ENCODE measurements around the genes RAB40AL, TCEAL8 and FAM199X.

DNA sequence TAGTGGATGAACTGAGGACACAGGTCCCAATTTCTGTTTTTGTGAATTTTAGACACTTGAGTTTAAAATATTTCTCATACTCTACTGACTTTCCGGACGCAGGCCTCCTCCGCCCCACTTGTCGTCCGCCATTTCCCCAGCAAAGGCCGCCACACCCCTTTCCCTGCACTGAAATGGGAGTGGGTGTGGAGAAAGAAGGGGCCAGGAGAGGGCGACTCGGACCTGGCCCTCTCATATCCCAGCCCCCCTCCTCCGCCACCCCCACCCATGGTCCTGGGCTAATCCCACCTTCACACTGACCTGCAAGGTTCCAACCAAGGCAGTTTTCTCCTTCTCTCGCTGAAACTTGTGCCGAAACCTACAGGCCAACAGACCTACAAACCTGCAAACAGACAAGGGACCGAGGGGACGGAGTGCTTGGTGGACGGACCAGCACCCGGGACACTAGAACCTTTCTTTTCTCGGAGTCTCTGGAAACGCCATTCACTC is 553 bp downstream of the ARMCX6 start:
- RRBS = no CpG with 5 or more reads among the region's 17 CpGs

- RRBS = no CpG with 5 or more reads among the region's 1 CpG
Measured at GRCh38 chrX:101628022-101628665, 5.2 kb downstream of the ARMCX3 start.

DNA sequence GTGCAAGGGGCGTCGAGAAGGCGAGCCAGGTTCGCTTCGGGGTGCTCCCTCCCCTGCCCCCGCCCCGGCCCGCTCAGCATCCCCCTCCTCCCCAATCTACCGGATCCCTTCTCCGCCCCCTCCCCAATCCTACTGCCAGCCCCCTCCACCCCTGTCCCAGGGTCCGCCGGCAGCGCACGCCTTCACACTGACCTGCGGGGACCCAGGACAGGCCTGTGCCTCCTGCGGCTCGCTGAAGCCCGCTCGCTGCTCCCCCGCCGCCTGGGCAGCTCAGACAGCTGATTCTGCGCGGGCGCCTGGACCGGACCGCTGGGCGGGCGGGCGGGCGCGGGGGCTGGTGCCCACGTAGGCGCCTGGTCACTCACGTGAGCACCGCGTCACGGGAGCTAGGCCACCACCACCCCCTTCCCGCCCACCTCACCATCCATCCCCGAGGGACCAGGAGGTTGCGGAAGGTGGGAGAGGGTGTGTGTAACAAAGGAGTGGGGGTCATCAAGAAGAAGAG is 13.6 kb downstream of the BEX5 start:
- RRBS = 0% methylated on average over 2 of the region's 40 CpGs

DNA sequence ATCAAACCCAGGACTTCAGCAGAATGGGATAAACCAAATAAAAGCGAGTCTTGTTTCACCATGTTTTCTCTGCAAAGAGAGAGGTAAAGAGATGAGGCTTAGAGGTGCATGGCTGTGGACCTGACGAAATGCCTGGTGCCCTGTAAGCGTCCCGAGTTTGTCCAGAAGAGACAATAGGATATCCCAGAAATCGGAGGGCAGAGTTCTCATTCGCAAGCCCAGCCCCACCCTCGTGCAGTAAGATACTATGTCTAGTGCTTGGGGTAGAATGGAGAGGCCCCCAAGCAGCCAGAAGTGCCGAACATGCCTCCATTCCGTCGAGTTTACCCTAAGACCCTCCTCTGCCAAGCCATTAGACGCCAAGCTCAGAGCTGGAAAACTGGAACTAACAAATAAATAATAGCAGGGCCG is 735 bp downstream of the TMSB15A start:
- RRBS = no CpG with 5 or more reads among the region's 12 CpGs

DNA sequence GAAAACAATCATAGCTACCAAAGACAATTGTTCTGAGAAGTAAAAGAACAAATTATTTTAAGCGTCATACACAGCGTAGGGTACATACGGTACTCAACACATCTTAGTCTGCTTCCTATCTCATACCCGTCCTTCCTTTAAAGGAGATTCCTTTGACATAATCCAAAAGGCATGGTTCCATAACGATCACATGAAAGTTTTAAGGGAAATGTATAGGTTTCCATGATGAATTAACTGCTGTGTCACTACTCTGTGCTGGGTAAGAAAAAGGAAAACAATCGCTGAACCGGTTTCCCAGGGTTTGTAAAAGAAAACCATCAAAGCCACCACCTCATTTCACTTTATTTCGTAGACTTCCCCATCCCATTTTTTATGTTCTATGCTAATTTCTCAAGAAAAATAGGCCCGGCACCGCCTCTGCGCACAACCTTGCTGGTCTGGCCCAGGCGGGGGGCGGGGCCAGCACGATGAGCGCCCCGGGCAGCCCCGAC is at the start of gene RAB40AL:
Gene RAB40AL (plus strand): TSS at position 421 of the 491 bp plus-strand sequence.
- RRBS = 74% methylated on average over 5 of the region's 17 CpGs

- RRBS = no CpG with 5 or more reads among the region's 22 CpGs
Measured at GRCh38 chrX:103254907-103255451, at the start of gene TCEAL8. TCEAL8 (minus strand) TSS chrX:103255155.

DNA sequence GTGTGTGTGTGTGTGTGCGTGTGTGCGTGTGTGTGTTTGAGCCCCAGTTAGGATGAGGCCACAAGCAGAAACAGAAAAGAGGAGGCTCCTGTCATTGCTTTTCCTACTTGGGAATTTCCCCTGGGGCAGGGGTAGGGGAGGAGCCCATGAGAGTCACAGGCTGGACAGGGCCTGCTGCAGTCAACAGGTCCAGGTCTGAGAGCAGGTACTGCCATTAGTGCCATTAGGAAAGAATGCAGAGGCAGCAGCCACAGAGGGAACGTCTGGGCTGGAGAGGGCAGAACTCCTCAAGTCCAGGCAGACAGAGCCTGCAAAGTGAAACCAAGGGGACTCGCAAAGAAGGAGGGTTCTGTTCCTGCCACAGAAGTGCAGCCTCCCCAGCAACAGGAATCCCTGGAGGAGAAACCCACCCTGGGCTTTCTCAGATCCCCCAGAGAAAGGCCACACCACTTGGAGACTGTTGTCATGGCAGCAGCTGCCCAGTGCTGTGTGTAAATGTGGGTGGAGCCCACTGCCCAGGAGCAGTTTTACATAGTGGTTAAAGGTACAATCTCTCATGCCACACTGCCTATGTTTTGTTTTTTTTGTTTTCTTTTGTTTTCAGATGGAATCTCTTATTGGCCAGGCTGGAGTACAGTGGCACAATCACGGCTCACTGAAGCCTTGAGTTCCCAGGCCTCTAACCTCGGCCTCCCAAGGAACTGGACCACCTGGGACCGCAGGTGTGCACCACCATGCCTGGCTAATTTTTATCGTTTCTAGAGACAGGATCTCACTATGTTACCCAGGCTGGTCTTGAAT is 3.9 kb upstream of the TCEAL1 start:
- RRBS = no CpG with 5 or more reads among the region's 8 CpGs

GRCh38 chrX:103629217-103630569 is 918 bp downstream of the TCEAL1 start:
- RRBS = 21% methylated on average over 2 of the region's 59 CpGs

- RRBS = no CpG with 5 or more reads among the region's 26 CpGs
Measured at GRCh38 chrX:104113139-104113848, 971 bp downstream of the ZCCHC18 start.

DNA sequence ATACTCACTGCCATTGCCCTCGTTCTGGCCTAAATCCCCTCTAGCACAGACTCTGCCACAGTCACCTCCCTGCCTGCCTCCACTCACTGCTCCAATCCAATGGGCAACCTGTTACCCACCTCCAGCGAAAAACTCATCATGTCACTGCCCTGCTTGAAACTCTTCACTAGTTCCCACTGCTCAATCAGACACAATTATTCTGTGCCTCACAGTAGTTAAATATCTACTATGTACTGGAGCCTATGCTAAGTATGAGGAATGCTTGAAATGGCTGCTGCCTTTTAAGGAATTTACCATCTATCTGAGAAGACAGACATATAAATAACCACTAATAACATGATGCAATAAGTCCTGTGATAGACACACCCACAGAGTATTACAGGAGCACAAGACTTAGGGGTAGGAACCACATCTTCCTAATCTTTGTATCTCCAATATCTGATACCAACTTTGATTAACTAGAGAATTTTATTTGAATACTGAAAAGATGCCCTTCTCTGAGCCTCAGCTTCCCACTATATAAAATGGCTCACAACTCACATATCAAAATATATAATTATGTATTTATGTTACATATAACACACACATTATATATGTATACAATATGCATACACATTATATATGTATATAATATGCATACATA is 21.1 kb downstream of the SLC25A53 start:
- RRBS = no CpG with 5 or more reads among the region's 2 CpGs

GRCh38 chrX:104166382-104167198 is at the start of gene FAM199X:
FAM199X (plus strand) TSS chrX:104166453.
- RRBS = 12% methylated on average over 43 of the region's 76 CpGs

DNA sequence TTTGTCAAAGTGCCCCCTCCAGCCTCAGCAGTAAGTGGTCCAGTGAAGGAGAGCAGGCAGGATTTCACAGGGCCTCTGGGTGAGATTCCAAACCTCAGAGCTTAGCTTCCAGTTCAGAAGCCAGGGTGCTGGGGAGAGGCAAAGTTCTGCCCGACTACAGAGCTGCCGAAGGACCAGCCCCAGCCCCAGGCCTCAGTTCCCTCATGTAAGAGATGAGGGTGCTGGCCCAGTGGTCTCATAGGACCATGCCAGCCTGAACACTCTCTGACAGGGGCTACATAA is 746 bp upstream of the RIPPLY1 start:
- RRBS = no CpG with 5 or more reads among the region's 2 CpGs

DNA sequence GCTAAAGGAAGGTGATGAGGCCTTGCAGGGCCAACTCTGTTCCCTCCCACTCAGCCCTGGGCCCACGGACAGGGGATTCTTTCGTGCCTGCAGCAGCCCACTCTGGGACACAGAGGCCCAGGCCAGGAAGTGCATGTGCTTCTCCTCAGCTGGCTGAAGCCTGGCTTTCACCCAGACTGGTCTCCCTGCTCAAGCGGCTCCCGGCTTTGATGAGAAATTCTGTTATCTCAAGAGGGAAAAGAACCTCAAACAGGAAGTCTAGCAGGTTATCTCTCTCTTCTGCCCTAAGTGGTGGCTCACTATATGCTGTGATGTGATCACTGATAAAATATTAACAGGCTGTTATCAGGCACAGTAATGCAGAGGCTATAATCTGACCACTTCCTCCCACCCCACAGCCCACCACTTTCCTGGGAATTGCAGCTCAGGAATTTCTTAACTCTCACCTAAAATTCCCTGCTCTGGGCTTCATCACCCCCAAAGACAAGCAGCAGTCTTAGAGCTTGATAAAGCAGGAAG is 13.3 kb downstream of the CLDN2 start:
- RRBS = no CpG with 5 or more reads among the region's 4 CpGs

GRCh38 chrX:106942389-106943126 is 22.4 kb downstream of the CLDN2 start:
- RRBS = no CpG with 5 or more reads among the region's 6 CpGs

DNA sequence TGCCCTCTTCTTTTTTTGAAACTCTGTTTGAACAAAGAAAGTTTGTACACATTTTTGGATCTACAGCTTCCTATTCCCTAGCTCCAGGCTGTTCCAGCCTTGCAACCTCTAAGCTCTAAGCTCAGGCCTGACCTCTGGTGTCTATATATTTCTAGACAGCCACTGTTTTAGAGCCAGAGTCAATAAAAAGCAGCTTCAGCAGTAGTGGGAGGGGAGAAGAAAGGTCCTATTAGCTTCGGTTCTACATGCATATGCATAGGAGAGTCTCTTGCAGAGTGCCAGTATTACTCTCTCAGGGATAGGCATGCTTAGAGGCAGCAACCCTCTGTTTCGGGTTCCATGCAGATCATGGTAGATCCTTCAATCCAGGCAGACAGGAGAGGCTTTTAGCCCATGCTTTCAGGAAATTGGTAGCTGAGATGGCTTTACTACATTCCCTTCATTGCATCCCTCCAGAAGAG is 39.8 kb downstream of the CLDN2 start:
- RRBS = no CpG with 5 or more reads among the region's 2 CpGs

GRCh38 chrX:106998968-106999925 is 765 bp downstream of the MORC4 start:
- RRBS = 10% methylated on average over 32 of the region's 84 CpGs

GRCh38 chrX:107484018-107484778 is 34.7 kb downstream of the FRMPD3 start:
- RRBS = no CpG with 5 or more reads among the region's 9 CpGs

- RRBS = no CpG with 5 or more reads among the region's 6 CpGs
Measured at GRCh38 chrX:107713359-107713862, 62.2 kb downstream of the TSC22D3 start.